ENCODE measurements around the genes XAGE3, PFKFB1, ALAS2 and FAM104B.

DNA sequence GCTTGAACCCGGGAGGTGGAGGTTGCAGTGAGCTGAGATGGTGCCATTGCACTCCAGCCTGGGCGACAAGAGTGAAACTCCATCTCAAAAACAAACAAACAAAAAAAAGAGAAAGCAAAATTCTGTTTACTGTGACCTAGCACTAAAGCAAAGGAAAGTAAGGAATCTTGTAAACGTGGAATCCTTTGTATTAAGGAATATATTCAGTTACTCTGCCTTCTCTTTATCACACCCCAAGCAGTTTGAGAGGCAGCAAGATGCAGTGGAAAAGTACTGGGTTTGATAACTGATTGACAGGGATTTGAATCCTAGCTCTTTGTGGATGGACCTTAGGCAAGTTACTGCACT lies 42.6 kb upstream of the MAGED1 start:
- PRO-cap, result no peak
- CAGE, long polyA plus RNA, result no peak

DNA sequence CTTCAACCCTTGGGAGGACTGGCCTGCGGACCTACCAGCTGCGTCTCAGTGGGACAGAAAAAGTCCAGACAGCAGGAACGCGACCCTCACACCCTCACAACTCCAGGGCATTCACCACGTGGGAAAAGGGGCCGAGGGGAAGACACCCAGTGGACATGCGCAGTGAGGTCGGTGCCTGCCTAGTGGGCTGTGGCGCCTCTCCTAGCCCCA lies at the start of gene XAGE3:
TSS of gene XAGE3 (minus strand) at position 113 of the 210 bp plus-strand sequence.
- PRO-cap, result no peak
- CAGE, long polyA plus RNA, result no peak

GRCh38 chrX:52995116-52996274 lies 37.2 kb upstream of the FAM156A start:
- PRO-cap, result bidirectional peak, plus-strand start at chrX:52995694, minus-strand start at chrX:52995472; unidirectional peak, plus-strand start at chrX:52995931
- CAGE, long polyA plus RNA, result no peak

GRCh38 chrX:53395848-53396716 lies 26.4 kb downstream of the SMC1A start:
- PRO-cap, result no peak
- CAGE, long polyA plus RNA, result no peak

DNA sequence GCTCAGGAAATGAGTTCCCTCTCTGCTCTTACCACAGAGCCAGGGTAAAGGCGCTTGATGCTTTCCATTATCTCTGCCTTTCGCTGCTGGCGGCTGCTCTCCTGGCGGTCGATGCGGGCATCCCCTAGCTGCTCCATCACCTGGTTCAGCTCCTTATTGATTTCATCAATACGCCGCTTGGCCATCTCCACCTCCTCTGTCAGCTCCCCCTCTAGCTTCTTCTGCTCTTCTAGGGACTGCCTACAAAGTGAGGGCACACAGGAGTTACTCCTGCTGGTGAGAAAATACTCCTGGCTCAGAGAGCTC lies 13.5 kb downstream of the SMC1A start:
- PRO-cap, result no peak
- CAGE, long polyA plus RNA, result no peak

DNA sequence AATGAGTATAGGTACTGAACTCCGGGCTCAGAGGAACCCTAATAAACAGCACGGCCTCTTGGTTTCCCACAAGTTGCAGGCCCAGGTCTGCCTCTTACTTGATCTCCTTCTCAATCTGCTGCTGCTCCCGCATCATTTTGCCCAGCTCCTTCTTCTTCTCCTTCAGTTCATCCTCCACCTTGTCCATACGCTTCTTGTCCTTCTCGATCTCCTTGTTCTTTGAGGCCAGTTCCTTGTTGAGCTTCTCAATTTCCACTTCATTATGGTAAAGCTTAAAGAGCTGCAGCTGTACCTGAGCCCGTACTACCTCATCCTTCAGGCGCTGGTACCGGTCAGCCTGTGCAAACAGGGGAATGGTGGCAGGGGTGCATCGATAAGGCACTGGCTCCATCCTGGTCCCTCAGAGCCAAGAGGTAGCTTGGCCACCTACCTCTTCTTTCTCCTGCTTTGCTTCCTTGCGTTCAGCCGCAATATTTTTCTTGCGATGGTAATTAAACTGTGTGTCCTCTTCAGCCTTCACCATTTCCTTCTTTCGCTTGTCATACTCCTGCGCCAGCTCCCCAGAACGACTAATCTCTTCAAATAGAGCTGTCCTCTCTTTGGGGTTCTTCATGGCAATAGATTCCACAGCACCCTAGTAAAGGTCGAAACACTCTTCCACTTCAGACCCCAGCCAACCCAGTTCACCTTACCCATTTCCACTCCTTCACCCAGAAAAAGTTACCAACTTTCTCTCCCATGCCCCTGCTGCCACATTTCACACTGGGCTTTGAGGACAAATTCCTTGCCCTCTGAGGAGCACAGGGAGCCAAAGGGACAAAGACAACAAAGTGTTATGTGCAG lies 9.4 kb downstream of the SMC1A start:
- PRO-cap, result no peak
- CAGE, long polyA plus RNA, result no peak

DNA sequence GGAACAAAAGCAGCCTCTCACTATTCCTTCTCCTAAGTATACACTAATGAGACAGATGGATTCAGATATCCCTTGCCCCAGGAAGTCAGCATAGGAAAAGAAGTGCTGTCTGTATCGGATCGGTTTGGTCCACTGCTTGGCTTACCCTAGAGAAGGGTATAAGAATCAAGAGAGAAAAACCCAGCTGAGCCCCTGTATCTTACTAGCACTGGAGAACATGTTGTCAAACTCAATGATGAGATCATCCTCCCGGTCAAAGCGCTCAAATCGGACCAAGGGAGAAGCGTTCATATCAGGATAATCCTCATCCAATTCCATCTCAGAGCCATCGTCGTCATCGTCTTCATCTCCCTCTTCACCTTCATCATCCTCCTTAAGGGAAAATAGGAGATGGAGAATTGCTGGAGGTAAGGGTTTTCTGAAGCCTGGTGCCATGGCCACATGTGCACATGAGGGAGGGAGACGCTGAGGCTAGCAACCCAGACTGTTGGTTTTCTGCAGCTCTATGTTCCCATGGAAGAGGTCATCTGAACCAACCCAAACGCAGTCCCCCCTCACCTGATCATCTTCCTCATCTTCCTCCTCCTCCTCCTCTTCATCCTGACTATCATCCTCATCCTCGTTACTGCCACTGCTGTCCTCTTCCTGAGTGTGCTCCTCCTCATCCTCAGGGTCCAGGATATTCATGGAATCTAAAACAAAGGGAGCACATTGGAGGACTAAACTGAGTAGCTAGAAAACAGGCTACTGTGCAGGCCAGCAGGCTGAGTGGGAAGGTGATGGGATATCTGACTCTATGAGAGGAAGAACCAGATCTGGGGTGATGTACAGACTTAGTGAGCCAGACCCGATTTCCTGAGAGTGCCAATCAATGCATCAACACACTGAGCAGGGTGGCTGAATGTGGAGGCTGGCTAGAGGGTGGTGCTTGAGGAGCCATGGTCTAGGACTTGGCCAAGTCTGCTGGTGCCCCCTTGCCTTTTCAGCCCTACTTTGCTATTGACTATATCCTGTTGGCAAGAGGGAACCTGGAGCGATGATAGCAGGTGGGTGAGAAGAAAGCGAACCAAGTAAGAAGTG lies 124.6 kb downstream of the HUWE1 start:
- PRO-cap, result no peak
- CAGE, long polyA plus RNA, result no peak

DNA sequence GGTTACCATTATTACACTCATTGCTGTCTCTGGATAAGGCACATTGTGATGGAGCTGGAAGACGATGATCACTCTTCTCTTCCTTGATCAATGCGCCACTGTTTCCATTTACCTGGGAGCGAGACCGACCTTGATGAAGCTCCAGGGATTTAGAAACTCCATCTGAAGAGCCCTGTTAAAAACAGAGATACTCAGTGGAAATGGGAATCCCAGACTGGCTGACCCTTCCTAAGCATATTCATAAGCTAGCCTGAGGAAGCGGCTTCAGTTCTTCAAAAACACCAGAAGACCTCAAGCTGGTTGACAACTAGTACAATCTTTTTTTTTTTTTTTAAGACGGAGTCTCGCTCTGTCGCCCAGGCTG lies 28.8 kb upstream of the PHF8 start:
- PRO-cap, result no peak
- CAGE, long polyA plus RNA, result no peak

GRCh38 chrX:54093153-54093512 lies 48.9 kb upstream of the PHF8 start:
- PRO-cap, result no peak
- CAGE, long polyA plus RNA, result no peak

DNA sequence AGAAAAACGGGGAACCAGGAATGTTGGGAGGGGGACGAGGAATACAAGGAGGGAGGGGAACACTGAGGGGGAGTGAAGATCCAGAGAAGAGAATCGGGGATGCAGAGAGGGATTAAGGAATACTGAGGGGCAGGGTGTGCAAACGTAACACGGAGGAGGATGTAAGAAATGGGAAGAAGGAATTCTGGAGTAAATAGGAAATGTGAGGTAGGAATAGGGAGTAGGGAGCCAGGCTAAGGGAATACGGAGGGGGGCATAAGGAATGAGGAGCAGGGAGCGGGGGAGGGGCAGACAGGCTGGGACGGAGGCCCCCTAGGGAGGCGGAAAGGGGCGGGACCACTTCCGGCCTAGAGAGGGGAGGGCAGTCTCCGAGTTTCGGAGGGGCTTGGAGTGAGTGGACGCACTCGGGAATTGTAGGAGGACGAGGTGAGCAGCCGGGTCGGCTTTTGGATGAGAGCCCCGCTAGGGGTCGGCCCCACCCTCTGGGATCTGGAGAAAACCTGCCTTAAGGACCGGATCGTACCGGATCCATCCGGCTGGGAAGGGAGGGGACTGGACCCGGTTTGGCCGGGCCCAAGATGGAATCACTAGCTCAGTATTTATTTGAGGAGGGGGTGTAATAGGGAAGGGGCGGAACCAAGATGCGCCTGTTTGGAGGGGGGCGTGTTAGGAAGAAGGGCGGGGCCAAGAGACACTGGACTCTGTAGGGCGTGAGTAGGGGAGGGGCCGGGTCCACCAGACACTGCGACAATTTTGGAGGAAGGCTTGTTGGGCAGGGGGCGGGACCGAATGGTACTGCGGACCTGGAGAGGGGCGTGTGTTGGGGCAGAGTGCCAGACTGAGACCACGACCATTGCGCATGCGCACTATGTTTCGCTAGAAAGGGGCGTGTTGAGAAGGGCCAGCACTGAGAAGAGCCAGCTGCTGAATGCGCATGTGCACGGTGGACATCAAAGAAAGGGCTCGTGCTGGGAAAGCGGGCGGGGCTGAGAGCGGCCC lies 762 bp downstream of the MAGED2 start:
- PRO-cap, result unidirectional peak, plus-strand start at position 371 of the sequence; bidirectional peak, plus-strand start outside the sequence, minus-strand start at position 791 of the sequence
- CAGE, long polyA plus RNA, result start-site peak on the plus strand centred at position 359 of the sequence, 29 bp wide, 71 and 116 reads in 2 replicates

- PRO-cap, result bidirectional peak, plus-strand start at chrX:54809103, minus-strand start at chrX:54808798
- CAGE, long polyA plus RNA, result no peak
Observed at GRCh38 chrX:54809007-54809481, 1.5 kb downstream of the MAGED2 start.

GRCh38 chrX:54993724-54994612 lies at the start of gene PFKFB1:
TSS of gene PFKFB1 (minus strand) at chrX:54994188.
- PRO-cap, result no peak
- CAGE, long polyA plus RNA, result no peak

- PRO-cap, result no peak
- CAGE, long polyA plus RNA, result no peak
Observed at GRCh38 chrX:55030778-55031437, at the start of gene ALAS2. TSS of gene ALAS2 (minus strand) at chrX:55030977.

DNA sequence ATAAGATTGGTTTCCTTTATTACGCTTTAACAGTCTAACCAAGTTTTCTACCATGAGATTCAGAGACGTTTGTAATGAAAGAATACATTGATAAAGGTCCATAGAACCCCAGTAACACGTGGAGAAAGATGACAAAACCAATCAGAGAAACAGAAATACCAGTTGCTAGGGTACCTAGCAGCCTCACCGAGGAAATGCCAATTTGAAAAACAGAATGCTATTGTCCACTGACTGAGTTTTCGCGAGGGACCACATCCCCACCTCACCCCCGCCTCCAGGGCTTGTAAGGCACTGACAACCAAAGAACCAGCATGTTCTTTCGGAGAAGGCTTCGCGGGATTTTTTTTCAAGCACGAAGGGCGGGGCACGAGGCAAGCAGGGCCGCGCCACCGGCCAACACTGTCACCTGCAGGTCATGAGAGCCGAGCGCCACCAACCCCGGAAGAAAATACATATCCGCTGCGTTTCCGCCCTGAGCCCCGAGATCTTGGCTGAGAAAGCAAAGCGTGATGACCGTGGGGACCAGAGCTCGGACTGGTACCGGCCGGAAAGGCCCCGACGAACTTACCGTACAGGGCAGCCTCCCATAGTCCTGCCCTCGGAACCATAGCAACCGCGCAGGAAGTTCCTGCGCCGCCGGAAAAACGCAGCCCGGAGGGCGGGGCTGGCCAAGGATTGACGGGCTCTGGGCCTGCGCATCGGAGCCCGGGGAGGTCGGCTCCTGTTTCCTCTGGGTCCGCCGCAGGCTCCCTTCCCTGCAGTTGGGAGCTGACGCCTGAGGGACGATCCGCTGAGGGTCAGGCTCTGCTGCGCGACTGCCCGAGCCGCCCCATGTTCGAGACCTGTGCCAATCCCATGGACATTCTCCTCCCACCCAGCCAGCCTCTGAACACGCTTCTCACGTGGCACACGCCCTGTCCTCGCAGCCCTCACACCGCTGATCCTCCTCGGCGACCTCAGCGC lies at the start of gene FAM104B:
TSS of gene FAM104B (minus strand) at position 617 of the 963 bp plus-strand sequence.
- PRO-cap, result bidirectional peak, plus-strand start at position 402 of the sequence, minus-strand start at position 293 of the sequence; bidirectional peak, plus-strand start at position 482 of the sequence, minus-strand start at position 539 of the sequence; bidirectional peak, plus-strand start at position 675 of the sequence, minus-strand start at position 566 of the sequence
- CAGE, long polyA plus RNA, result start-site peak on the minus strand centred at position 590 of the sequence, 60 bp wide, 128 and 206 reads in 2 replicates

GRCh38 chrX:55279932-55280251 lies 15.2 kb upstream of the PAGE3 start:
- PRO-cap, result no peak
- CAGE, long polyA plus RNA, result no peak

- PRO-cap, result bidirectional peak, plus-strand start at chrX:55488630, minus-strand start at chrX:55488793
- CAGE, long polyA plus RNA, result no peak
Observed at GRCh38 chrX:55488332-55488981, 1.2 kb downstream of the USP51 start.

DNA sequence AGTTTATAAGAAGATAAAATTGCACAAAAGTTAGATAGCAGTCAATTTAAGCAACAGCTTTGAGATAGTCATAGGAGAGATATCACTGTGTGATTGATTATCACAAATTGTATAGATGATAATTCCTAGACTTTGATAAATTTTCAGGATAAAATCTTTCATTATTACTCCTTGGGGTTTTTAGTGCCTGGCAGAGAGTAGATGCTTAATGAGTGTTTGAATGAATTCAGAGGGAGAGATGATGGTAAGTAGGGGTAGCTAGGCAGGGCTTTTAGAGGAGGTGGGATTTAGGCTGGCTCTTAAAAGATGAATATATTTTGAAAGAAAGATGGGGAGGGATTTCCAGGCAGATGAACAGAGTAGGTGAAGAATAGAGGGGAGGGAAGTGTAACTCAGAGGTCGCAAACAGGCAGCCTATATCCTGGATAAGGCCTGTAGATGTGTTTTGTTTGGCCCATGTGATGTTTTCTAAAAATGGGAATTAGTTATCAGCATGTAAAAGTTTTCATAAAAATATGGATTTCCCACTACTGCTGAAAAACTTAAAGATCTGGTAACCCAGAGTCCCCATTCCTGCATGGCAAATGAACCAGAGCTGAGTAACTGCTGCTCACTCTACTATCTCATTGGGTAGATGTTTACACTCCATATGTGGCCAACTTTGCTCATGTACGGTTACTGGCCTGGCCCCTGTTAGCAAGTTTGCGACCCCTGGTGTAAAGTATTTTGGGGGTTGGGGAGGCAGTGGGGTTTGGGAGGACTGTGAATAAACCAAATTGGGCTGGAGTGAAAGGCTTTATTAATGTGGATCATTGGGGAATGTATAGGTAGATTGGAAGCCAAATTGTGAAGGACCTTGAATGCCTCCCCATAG lies 10.4 kb downstream of the RRAGB start:
- PRO-cap, result no peak
- CAGE, long polyA plus RNA, result no peak

DNA sequence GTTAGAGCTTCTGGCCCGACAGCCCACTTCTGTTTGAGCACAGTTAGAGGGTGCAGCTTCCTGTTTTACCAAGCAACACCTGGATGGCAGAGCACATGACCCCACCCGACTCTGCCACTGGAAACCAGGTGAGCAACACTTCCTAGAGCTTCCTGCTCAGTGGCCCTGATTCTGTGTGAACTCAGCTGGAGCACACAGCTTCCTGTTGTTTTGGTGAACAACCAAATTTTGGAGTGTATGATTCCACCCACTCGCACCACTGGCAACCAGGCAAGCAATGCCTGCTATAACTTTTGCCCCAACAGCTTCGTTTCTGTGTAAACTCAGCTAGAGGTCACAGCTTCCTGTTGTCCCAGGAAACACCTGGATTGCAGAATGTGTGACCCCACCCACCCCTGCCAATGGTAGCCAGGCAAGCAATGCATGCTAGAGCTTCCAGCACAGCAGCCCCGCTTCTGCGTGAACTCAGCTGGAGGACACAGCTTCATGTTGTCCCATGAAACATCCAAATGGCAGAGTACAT lies 163.8 kb upstream of the KLF8 start:
- PRO-cap, result unidirectional peak, minus-strand start at position 35 of the sequence; bidirectional peak, plus-strand start at position 452 of the sequence, minus-strand start at position 283 of the sequence
- CAGE, long polyA plus RNA, result no peak

GRCh38 chrX:56729919-56730453 lies 943 bp downstream of the NBDY start:
- PRO-cap, result no peak
- CAGE, long polyA plus RNA, result no peak

- PRO-cap, result no peak
- CAGE, long polyA plus RNA, result no peak
Observed at GRCh38 chrX:56767213-56767772, 38.2 kb downstream of the NBDY start.